Measurements from ENCODE around the gene RCCD1.

GRCh38 chr15:90815057-90815763 lies 53.2 kb upstream of the FURIN start:
- PRO-cap = no peak

DNA sequence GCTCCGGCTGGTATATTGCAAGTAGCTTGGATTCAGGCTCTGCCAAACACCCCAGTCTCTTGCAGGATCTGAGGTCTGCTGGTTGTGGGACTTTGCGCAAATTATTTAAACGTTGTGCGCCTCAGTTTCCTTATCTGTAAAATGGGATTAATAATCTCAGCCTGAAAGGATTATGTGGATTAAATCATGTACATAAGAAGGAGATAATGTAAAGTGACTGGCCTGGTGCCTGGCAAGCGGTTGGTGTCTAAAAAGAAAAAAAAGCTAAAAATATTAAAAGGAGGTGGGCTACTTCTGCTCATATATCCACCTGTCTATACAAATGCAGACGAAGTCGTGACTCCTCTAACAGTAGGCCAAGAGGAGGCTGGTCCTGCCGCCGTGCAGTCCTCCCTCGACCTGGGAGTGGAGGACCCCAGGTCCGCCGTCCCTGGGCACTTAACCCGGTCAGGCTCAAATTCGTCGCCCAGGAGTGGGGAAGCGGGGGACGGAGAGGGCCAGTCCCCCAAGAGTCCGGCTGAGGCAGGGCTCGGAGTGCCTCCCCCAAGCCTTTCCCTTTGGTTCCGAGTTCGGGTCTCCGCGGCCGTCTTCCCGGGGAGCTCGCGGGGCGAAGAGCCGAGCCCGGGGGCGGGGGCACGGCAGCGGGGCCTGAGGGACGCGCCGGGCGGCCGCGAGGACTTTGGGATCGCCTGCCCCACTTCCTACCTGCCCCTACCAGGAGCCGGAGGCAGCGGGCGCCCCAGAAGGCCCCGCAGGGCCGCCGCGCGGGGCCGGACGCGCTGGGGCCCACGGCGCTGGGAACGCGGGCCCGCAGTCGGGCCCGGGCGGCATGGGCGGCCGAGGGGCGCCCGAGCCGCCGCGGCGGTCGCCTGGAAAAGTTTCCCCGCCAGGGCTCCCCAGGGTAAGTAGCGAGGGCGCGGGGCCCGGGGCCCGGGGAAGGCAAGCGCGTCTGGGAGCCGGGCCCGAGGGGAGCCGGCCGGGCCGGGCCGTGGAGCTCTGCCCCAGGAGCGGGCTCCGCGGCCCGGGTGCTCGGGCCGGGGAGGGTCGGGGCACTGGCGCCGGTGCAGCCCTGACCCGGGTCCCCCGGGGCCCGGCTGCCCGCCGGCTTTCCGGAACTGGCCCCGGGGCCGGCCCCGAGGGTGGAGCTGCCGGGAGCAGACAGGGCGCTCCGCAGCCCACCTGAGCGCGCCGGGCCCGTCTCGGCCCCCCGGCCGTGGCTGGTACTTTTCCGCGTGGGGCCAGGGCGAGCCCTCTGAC lies 2.7 kb downstream of the FURIN start:
- PRO-cap = unidirectional peak, plus-strand start at position 348 of the sequence; bidirectional peak, plus-strand start at position 742 of the sequence, minus-strand start at position 392 of the sequence; bidirectional peak, plus-strand start at position 926 of the sequence, minus-strand start at position 838 of the sequence; bidirectional peak, plus-strand start outside the sequence, minus-strand start at position 1,230 of the sequence

DNA sequence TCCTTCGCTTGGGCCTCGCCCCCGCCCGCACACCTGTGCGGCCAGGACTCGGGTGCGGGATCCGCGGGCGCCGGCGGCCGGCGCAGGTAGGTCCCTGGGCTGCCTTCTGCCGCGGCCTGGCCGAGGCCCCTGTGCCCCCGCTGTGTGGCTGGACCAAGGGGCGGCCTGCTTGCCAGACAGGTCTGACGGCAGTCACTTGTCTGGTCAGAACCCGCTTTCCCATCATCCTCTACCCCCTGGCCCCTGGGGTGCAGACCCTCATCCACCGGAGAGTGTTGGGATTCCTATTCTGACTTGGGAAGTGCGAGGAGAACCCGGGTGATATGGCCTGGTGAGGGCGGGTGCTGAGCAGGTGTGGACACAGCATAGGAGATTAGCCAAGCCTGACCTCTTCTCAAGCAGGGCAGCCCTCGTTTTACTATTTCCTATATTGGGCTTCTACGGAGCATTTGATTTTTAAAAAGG lies 3.8 kb downstream of the FURIN start:
- PRO-cap = bidirectional peak, plus-strand start at position 44 of the sequence, minus-strand start outside the sequence; bidirectional peak, plus-strand start at position 281 of the sequence, minus-strand start at position 144 of the sequence

DNA sequence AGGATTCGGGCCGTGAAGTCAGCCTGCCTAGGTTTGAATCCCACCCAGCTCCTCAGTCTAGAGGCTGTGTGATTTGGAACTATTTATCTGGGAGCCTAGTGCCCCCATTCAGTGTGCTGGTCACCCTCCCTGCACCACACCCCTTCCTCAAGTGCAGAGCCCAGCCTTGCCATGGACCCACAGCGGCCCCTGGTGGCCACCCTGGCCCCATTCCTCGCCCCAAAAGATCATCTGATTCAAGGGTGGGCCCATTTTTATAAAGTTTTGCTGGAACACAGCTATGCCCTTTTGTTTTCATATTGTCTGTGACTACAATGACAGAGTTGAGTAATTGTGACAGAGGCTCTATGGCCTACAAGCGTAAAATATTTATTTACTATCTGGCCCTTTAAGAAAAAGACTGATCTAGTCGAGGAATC lies 1.7 kb downstream of the FES start:
- PRO-cap = no peak

GRCh38 chr15:90906201-90906628 lies 3.1 kb downstream of the MAN2A2 start:
- PRO-cap = no peak

- PRO-cap = no peak
Measured at GRCh38 chr15:90932246-90932424, 214 bp downstream of the HDDC3 start.

- PRO-cap = unidirectional peak, plus-strand start at chr15:90954889
Measured at GRCh38 chr15:90954582-90955491, at the start of gene RCCD1. RCCD1 (plus strand) TSS chr15:90954884.

GRCh38 chr15:90959730-90960546 lies 5.3 kb downstream of the RCCD1 start:
- PRO-cap = no peak

GRCh38 chr15:91059396-91059759 lies 37.0 kb upstream of the VPS33B start:
- PRO-cap = no peak

DNA sequence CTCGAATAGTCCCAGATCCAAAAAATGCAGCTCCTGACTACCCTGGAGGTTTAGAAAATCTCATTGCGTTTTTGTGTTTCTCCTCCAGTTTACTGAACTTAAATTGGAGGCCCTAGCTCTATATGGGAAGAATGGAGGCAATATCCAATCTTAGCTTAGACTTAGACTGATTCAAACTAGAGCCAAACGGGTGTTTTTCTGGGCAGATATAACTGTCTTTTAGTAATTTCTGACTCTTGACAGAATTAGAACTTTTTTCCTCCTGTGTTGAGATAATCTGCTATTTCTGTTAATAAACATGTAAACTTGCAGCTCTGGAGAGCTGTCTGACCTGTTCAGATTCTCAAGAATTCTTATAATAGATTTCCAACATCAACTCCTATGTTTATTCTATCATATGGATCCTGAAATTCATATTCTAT lies 357.2 kb upstream of the SLCO3A1 start:
- PRO-cap = no peak

- PRO-cap = no peak
Measured at GRCh38 chr15:91854098-91855272, 977 bp downstream of the SLCO3A1 start.

DNA sequence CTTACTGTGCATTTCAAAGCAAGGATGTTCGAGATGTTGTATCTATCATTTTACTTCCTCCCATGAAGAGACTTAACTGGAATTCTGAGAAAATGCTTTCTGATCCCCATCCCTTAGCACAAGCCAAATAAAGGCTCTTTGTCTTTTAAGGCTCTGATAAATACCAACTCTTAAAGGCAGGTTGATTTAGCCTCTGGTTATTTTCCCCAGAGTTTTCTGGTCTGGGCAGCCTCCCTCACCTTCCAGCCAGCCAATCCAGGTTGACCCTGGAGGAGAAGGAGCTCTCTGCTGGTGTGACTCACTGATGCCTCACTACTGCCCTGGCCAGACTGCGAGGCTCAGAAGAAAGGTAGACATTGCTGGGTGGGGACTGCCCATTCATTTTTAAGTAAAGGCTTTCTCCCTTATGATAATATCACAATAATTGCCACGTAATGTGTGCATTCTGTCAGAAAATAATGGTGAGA lies 37.1 kb downstream of the SLCO3A1 start:
- PRO-cap = no peak

GRCh38 chr15:92595225-92595594 lies 60.4 kb downstream of the FAM174B start:
- PRO-cap = no peak

- PRO-cap = no peak
Measured at GRCh38 chr15:92636793-92637408, 18.7 kb downstream of the FAM174B start.

DNA sequence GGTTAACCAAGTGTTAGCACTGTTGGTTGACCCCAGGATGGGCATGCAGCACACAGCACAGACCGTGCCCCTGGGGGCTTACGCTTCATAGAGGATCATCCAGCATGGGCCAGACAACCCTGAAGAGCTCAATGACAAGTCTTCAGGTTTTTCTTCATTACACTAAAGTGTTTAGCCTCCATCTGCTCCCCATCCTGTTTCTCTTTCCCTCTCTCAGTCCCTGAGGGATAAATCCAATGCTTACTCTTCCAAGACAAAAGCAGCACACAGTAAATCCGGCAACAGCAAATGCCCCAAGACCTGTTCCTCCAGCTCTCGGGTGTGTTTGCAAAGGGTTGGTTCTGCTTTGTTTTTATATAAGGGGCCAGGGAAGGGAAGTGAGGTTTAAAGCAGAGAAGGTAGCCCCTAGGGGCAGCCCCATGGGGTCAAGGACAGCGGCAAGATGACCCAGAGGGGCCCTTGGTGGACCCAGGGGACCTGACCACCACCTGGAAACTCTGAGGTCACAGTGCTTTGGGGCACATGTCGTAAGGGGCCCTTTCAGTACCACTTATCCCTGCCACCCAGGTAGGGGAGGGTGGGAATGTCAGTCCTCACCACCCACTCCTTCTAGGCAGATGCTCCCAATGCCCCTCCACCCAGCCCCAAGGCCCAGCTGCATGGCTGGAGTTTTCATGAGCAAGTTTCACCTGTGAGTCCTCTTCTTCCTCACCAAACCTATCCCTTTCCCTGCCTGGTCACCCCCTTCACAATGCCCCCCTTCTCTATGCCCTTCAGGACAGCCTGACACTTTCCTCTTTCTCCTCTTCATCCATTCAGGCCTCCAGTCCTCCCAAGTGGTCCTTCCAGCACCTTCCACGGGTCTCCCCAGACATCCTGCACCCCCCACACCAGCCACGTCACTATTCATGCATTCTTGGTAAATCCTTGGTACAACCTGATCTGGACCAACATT lies 10.0 kb downstream of the FAM174B start:
- PRO-cap = bidirectional peak, plus-strand start at position 387 of the sequence, minus-strand start at position 200 of the sequence

GRCh38 chr15:92907722-92908794 lies 7.9 kb downstream of the CHD2 start:
- PRO-cap = no peak

GRCh38 chr15:93000254-93001015 lies 88.6 kb downstream of the RGMA start:
- PRO-cap = no peak

- PRO-cap = no peak
Measured at GRCh38 chr15:93025960-93027289, 62.6 kb downstream of the RGMA start.

GRCh38 chr15:93037241-93038100 lies 51.5 kb downstream of the RGMA start:
- PRO-cap = no peak

- PRO-cap = bidirectional peak, plus-strand start at chr15:93062124, minus-strand start at chr15:93061970
Measured at GRCh38 chr15:93061535-93062269, 27.3 kb downstream of the RGMA start.

Measured in progenitor cell of endocrine pancreas (in vitro differentiated cells).